Smooth muscle cell (in vitro differentiated cells): ENCODE measurements around a stretch of chr6.

DNA sequence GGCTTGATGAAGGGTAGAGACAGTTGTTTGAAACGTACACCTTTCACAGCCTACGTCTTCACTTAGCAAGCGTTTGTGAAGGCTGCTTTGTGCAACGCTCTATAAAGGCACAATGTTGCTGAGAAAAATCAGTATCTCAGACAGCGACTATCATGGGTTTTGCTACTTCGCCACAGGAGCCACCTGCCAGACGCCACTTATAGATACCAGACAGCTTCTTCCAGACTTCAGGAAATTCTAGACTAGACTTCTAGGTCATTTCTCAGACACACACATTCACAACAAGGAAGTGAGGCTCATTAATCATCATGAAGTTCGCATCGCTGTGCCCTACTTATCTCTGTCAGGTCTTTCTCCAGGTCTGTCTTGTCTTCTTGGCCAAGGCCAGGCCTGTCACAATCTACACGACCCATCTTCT is 115.3 kb downstream of the TNFAIP3 start:
- RAMPAGE, long total RNA = no peak

DNA sequence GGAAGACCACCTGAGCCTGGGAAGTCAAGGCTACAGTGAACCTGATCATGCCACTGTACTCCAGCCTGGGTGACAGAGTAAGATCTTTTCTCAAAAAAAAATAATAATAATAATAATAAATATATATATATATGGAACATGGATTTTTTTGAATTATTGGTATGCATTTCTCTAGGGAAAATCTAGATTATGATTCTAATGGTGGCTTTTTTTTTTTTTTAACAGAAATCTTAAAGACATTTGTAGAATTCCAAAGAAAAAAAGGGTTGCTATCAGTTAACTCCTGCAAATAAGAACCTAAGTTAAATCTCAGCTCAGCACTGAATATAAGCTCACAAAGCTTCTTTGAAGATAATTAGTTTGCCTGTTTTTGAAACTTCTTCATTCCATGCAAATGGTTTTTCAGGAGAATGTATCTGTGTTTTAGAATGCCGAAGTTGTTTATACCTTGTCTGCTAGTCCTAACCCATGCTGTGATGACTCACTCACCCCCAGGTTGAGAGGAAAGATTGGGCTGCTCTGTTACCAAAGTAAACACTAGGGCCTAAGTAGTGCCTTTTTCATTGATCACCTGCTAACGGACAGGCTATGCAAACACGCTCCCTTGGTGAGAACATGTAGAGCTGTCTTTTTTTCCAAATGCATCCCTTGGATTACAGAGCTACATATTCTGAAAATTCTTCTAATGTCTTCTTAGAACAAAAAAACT is 20.9 kb downstream of the PERP start:
- RAMPAGE, long total RNA = no peak

DNA sequence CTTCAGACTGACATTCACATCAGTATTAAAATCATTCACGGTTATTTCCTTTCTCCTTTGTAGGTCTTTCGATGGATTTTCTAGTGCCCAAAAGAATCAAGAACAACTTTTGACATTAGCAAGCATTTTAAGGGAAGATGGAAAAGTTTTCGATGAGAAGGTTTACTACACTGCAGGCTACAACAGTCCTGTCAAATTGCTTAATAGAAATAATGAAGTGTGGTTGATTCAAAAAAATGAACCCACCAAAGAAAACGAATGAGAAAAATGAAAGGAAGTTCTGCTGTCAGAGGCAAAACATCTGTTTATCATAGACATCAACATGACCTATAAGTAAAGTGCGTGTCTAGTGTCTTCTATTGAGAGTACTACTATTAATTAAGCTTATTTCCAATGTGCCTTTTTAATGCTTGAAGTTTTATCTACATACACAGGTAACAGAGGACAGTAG is 8.8 kb downstream of the HEBP2 start:
- RAMPAGE, long total RNA = no peak

DNA sequence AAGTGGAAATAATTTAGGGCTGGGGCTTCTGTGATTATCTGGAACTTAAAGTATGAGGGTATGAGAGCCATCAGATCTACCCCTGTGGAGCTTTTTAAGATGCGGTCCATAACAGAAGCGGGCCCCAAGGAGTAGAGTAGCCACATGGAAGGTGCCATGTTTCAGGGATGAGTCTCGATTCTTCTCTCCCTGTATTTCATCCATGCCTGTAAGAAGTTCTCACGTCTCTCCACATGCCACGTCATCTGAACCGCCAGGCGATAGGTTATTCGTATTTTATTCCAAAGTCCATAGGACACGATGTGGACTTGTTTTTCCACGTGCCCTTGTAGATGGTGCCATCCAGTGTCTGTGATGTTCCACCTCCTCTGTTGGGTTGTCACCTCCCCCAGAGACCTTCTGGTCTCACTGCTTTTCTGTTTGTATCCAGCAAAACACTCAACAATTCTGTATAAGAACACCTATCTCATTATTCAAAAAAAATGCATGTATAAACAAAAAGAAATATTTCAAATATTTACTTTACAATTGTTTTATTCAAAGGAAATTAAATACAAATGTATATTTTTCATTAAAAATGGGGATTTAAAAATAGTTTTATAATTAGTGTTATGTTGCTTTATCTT is 17.6 kb downstream of the HEBP2 start:
- RAMPAGE, long total RNA = no peak

DNA sequence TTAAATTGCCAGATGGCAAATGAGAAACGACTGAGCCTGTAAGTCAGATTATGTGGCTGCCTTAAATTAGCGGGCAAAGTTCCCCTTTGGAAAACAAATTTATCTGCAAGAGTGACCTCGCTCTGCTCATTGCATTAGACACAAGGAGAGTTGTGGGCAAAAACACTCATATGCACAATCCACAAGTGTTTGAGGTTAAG is 1.5 kb upstream of the NHSL1 start:
- RAMPAGE, long total RNA = no peak

- RAMPAGE, long total RNA = no peak
These were observed 81.4 kb upstream of the CCDC28A start for GRCh38 chr6:138692082-138692727.

- RAMPAGE, long total RNA = no peak
These were observed 73.1 kb downstream of the REPS1 start for GRCh38 chr6:138914894-138915386.

DNA sequence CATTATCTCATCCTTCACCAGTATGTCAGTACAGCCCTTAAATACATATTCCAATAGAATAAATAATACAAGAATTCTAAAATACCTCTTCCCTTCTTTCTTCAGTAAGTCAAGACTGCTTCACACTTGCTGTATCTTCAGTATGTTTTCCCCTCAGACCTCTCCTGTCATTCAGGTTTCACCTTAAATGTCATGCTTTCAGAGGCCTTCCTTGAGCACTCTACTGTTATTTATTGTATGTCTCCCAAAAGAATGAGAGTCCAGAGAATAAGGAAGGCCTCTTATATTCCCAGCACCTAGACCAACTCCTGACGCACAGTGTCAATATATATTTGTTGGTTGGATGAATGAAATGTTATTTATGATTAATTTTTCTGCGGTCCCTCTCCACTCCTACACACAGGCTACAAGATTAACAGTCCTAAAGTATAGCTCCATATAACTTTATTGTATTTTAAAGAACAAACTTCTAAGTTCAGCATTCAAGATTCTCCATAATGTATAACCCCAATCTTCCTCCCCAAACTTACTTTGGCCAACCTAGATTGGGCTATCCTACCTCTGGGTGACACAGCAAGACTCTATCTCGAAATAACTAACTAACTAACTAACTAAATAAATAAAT is 25.4 kb downstream of the REPS1 start:
- RAMPAGE, long total RNA = no peak

- RAMPAGE, long total RNA = no peak
These were observed 16.9 kb downstream of the REPS1 start for GRCh38 chr6:138971156-138971502.

- RAMPAGE, long total RNA = no peak
These were observed 9.6 kb downstream of the HECA start for GRCh38 chr6:139144054-139145236.

- RAMPAGE, long total RNA = no peak
These were observed 12.9 kb downstream of the HECA start for GRCh38 chr6:139147671-139148192.

GRCh38 chr6:139161809-139162708 is 27.2 kb downstream of the HECA start:
- RAMPAGE, long total RNA = no peak

DNA sequence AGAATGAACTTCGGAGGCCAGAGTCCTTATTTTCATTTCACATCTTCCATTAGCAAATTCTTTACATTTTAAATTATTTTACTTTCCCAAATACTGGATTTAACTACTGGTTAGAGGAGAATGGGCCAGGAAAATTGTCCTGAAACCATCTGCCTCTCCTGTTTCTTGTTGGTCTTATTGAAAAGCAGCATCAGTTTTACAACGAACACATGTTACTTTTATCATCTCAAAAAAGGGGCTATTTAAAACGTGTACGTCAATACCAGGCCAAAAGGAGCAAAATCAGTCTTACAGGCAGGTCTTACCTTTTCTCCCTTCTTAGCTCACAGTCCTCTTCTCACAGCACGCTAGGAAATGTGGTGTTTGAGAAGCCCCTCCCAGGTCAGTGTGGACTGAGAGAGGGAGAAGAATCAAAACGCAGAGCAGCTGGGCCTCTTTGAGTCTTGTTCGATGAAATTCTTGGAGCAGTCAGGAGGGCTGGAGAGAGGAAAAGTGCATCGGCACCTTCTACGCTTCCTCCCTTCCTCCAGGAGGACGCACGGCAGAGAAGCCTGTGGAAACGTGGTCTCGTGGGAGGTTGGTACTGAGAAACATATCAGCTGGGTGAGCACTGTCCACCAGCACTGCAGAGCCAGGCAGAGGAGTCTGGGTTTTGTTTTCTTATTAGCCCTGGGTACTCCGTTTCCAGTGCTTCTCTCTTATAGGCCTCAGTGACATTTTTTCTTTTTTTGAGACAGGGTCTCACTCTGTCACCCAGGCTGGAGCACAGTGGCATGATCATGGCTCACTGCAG is 52.8 kb downstream of the TXLNB start:
- RAMPAGE, long total RNA = no peak

GRCh38 chr6:139270318-139270861 is 21.4 kb downstream of the TXLNB start:
- RAMPAGE, long total RNA = no peak

GRCh38 chr6:139276753-139277553 is 14.8 kb downstream of the TXLNB start:
- RAMPAGE, long total RNA = no peak

- RAMPAGE, long total RNA = no peak
These were observed 564 bp upstream of the CITED2 start for GRCh38 chr6:139374715-139375709.

DNA sequence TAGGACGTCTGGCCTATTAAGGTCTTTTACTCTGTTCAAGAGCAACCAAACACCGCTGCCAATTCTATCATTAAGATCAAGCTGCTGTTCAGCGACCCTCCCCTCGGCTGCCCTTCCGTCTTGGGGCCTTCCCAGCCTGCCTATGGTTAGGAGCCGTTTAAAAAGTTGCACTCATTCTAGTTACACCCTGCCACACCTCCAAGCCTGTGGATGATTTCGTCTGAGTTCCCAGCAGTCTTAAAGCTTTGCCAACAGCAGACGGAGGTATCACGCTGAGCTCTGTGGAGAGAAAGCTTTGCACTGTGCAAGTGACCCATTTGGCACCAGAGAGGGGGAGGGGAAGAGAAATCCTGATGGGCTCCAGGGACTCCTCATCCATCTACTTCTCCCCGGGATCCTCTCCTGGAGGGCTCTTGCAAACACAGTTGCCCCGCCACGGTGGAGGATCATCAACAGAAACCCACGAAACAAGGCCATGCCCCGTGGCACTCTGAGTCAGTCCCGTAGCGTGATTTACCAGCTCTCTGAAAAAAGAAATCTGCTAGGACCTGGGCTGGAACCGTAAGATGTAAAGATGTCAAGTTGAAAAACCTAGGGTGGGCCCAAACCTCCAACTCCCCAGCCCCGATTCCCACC is 98.8 kb upstream of the CITED2 start:
- RAMPAGE, long total RNA = no peak

DNA sequence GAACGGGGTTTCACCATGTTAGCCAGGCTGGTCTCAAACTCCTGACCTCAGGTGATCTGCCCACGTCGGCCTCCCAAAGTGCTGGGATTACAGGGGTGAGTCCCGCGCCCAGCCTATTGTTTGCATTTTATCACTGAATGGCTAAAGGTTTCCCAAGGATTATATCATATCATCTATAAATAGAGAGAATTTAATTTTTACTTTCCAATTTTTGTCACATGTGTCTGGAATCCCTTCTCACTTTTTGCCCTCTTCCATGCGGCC is 130.9 kb upstream of the CITED2 start:
- RAMPAGE, long total RNA = no peak

DNA sequence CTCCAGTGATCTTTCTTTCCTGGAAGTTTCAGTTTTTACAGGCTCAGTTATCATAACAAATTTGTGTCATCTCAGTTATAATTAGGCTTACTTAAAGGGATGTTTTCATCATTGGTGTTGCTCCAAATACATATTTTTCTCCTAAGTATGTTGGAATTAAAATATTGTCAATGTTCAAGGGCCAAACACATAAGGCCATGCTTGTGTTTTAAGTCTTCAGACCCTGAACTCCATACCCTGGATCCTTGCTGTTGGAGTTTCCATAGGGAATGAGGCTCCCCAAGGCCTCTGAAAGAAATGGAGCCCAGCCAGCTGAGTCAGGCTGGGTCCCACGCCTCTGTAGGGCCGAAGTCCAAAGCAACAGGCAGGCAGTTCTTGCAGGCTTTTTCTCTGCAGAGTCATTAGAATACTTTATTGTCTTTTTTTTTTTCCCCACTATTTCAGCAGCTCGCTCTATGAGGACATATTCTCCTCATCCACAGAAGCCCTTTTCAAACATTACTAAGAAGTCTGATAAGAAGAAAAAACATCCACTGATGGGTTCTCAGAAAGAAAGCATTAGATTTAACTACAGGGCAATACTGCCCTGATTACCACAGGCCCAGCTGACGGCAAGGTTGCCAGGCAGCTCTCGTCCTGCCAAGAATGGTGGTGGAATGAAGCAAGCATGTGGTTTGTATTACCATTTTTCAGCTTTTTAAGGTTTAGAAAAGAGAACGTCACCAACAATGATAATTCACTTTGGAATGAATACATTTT is 223.3 kb upstream of the CITED2 start:
- RAMPAGE, long total RNA = no peak

- RAMPAGE, long total RNA = no peak
These were observed 369.1 kb upstream of the CITED2 start for GRCh38 chr6:139743569-139744001.